Sternocleidomastoid (tissue), 1 donor: ENCODE measurements around the gene EIPR1.

GRCh38 chr2:10708-11019, 35.6 kb downstream of the FAM110C start:
- PRO-cap, result unidirectional peak, minus-strand start at chr2:10864

DNA sequence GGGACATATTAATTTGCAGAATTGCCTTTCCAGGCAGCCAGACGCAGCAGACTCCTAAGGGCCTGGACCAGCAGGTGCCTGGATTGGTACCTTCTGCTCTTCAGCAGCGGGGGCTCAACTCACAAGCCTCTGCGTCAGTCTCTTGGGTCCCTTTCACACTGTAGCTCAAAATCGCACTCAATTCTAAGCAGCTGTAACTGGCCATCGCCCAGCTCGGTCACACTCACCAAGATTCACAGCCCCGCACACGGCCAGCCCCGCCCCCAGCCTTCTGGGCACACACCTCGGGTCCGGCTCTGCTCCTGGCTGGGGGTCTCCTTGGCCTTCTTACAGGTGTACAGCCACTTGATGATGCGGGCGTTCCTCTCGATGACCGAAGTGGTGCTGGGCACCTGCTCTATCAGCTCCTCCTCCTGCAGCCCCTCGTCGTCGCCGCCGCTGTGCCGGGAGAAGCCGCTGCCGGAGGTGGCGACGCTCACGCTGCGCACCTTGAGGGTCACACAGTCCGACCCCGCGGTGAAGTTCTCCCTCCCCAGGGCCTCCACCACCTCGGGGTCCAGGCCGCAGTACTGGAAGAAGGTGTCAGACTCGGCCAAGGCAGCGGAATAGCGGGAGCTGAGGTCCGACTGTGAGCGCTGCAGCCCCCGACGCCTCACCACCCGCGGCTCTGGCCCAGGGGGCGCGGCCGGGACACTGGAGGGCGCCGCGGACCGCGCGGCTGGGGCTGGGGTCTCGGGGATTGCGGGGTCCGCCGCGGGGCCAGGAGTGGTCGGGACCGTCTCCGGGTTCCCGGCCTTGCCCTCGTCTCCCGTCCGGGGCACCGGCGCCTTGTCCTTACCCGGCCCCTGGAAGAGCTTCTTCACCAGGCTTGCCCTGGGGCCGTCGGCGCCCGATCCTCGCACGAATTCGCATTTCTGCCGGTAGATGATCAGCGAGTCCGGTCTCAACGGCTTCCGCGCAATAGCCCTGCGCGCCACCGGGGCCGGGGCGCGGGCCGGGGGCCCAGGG, 844 bp downstream of the FAM110C start:
- PRO-cap, result no peak

DNA sequence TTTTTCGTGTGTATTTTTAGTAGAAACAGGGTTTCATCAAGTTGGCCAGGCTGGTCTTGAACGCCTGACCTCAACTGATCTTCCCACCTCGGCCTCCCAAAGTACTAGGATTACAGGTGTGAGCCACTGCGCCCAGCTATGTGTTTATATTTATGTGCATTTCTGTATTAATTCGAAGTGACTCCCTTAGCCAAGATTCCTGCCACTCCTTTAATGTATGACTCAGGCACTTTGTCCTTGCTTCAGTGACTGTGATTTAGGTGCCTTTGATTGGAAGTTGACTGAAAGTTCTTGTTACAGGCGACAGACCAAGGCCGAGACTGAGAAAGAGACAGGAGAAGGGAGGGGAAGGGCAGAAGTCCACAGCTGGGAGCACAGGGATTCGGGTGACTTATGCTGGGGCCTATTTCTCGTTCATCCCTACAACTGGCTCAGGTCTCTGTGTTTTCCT, 42.7 kb downstream of the TMEM18 start:
- PRO-cap, result no peak

- PRO-cap, result no peak
Measured at GRCh38 chr2:694949-695611, 17.9 kb upstream of the TMEM18 start.

- PRO-cap, result no peak
Measured at GRCh38 chr2:1056790-1057321, 106.2 kb downstream of the SNTG2 start.

DNA sequence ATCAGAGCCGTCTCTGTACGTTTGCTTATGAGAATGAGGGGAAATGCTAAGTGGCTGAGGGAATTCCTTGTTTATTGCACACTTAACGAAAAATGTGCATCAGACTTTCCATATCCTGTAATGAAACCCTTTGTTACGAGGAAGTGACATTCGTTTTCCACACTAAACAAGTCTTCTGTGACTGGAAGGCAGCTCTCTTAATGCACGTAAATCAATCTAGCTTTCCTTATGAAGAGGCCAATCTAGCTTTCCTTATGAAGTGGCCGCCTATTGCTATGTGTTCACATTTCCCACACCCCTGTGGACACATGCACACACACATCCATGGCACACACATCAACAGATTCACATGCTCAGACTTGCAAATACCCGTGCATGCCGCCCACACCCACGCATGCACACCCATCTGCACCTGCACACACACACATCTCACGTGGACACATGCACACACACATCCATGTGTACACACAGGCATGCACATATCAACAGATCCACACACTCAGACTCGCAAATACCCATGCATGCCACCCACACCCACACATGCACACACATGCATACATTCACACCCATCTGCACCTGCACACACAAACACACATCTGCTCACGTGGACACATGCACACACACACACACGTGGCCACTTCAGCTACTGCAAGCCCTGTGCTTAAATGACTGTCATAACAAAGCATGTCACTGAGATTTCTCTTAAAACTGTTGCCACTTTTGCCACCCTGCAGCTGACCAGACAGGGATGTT, 186.4 kb downstream of the SNTG2 start:
- PRO-cap, result no peak

DNA sequence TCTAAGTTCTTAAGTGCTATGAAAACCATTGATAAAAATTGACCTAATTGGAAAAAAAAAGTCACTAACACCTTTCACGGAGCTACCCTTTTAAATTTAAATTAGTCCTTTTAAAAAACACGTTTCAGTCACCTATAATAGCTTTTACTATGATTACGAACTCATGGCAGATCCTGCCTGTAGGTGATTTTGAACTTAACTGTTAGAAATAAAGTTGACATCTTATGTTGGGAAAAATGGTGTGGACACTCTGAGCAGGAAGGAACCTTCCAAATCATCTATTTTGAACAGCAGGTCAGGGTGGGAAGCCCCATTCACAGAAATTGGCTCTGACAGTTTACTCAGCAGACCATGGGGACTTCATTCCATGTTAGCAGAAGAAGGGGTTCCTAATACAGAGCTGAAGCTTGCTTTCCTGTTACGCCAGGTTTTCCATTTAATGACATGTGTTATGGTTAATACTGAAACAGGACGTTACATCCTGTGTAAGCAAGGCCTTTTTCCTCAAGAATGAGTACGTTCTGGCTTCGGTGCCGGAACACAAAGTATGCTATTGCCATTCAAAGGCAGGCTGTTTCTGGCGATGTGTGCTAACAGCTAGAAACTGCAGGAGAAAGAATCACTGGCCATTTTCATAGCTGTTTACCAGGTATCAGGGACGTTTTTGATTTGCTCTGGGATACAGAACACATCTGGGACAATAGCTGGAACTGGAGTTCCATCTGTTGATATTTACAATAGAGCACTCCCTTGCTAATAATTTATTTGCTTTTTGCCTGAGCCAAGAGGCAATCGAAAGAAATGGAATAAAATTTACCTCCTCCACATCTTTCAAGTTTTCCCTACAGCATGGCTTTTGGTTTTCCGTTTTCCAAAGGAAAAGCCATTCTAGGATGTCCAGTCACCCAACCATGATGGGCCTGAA, 190.4 kb downstream of the SNTG2 start:
- PRO-cap, result no peak

DNA sequence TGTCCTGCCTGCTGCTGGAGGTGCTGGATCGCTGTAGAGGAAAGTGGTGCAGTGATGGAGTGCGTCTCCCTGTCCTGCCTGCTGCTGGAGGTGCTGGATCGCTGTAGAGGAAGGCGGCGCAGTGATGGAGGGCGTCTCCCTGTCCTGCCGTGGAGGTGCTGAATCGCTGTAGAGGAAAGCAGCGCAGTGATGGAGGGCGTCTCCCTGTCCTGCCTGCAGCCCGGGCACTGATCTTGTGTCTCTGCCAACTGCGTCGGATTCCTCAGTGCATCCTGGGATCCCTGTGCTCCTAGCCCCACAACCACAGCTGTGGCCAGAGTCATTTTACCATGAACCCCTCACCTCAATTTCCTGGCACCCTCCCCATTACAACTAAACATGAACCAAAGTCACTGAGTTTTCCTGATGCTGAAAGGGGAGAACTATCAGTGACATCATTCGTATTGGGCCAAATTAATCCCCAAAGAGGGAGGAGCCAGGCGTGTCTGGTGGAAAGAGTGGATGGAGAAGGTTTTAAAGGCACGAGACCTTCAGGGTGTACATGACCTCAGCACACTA, 190.0 kb upstream of the TPO start:
- PRO-cap, result no peak

DNA sequence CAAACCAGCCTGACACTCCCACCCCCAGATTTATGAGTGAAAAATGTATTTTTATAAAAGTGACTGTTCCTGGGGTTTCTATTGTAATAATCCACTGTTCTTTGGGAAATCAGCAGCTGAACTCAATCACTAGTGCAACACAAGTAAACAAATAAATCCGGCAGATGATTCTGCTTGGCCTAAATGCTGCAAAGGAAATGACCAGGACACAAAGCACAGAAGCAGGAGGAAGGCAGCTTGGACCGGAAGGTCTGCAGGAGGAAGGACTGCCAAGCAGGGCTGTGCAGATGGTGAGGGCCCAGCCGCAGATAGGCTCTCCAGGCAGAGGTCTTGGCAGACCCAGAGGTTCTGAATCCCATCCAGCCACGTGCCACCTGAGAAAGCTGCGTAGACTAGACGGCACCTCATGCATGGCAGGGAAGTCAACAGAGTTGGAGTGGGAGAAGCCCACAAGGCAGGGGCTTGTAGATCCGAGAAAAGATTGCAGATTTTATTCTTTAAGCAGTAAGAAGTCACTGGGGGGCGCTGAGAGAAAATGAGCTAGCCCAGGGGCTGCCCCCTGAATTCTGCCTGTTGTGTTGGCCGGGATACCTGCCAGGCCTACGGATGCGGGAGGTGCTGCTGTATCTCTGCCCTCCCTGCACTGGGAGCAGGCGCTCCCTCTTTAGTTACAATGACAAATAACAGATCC, 153.6 kb downstream of the PXDN start:
- PRO-cap, result no peak

DNA sequence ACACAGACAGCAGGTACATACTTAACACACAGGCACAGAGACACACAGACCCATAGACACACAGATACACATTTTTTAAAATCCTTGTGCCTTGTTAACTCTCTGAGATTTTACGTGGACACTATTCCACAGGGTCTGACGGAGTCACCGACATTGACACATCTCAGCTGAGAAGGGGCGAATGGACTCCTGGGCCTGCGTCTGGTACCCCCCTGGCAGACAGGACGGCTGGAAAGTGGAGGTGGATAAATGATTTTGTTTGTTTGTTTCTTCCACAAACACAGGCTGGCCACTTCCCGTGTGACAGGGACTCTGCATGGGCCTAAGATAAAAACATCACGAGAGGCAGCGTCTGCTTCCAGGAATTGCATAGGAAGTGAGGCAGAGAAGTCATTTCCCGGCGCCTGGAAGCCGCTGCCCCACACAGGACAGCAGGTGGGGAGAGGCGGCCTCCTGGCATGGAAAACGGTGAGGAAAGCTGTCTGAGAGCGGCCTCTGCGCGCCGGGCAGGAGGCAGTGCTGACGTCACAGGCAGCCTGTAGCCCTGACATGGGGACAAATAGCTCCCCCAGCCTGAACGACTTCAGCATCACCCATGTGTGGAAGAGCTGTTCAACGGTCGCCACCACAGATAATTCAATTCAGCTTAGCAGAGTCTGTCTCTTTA, 139.3 kb downstream of the PXDN start:
- PRO-cap, result no peak

- PRO-cap, result no peak
Measured at GRCh38 chr2:1657061-1657797, 87.1 kb downstream of the PXDN start.

- PRO-cap, result no peak
Measured at GRCh38 chr2:1658165-1658871, 86.0 kb downstream of the PXDN start.

DNA sequence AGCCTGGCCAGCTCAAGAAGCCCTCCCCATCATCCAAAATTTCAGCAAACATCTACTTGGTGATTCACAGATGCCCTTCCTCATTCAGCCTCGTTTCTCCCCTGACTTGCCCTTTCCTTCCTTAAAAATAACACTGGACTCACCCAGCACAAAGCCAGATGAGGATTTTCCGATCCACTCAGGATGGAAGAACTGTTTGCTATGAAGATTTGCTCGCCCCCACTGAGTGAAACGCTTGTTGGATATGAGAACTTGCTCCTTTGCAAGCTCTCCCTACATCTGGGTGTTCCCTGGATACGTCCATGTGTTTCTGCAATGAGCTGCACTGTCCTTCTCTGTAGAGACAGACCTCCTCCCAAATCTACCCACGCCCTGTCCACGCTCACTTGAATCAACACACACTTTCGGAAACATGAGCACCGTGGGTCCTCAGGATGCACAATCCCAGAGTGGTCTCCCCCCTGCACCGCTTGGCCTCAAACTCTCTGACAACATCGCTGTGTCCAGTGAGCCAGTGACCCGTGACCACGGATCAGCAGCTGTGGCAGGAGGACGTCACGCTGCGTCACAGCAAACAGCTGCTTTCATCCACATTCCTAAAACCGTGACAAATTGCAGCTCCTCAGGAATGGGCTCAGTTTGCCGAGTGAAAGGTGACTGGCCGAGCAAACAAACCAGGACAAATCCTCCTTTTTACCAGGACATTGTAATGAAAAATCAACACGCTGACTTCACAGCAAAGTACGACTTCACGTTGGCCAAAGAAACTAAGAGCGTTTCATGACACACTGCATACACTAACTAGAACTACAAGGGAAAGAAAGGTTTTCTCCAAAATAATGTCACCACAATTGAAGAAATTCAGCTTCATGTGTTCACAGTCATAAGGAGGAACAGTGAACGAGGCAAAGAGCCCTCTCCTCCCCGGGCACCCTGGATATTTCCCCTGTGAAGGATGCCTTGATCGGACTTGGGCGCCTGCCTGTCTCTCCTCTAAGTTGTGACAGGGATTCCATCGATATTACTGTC, 57.7 kb downstream of the PXDN start:
- PRO-cap, result no peak

GRCh38 chr2:1717059-1717780, 27.1 kb downstream of the PXDN start:
- PRO-cap, result unidirectional peak, minus-strand start at chr2:1717337

DNA sequence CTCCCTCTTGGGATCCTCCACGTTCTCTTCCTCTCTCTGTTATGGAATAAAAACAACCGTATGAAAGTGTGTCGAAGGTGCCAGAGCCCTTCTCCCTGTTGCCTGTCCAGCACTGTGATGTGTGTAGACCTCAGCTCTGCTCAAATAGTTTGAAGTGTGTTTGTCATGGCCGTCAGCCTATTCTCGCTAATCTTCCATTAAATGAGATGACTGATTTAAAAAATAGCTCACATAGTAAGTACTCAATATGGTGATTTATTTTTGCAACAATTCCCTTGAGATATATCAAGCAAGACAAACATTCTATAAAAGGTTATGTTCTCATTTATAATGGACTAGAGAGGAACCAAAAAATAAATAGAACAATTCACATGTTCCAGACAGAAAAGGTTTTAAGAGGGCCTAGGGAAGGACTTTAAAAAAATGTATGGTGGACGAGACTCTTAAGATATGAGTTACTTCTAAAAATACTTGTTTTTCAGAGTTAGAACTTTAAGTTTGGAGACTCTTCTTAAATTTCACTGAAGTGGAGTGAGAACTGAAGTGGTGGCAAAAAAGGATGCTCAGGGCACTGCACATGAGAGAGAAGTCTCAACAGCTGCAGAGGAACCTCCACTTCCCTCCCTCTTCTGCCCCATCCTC, 84.2 kb upstream of the PXDN start:
- PRO-cap, result no peak

- PRO-cap, result no peak
Measured at GRCh38 chr2:1990724-1991093, 246.4 kb upstream of the PXDN start.

GRCh38 chr2:2846335-2847342, 515.6 kb upstream of the MYT1L start:
- PRO-cap, result no peak

DNA sequence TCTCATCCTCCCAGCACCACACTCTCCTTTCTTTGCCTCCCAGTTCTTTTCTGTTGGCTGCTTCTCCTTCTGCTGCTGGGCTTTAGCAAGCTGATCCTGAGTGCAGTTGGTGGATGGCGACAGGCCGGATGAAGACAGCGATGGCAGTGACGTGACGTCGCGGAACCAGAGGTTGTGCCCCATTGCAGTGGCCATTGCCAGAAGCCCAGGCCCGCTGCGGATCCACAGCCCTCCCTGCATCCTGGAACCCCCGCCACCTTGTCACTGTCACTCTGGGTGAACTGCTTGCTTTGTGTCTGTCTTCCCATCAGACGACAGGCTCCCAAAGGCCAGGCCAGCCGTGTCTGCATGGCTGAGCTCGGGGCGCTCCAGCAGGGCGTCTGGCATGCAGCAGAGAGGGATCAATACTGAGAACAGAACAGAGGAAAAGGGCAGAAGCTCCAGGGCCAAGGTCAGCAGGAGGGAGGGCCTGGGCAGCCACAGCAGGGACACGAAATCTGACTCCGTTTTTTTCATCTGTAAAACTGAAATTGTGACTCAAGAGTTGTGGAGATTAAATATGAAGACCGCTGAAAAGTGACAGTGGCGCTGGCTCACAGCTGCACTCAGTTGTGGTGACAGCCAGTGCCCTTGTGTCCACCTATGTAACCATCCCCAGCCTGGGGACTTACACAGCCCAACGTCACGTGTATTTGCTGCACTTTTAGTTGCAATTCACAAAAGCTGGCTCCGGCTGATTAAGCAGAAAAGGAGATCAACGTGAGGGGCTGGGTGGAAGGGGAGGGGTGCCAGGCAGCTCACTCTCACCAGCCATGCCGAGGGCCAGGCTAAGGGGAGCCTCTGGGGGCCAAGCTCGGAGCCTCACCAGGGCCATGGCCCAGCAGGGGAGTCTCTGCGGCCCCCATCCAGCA, 74.9 kb downstream of the EIPR1 start:
- PRO-cap, result no peak

DNA sequence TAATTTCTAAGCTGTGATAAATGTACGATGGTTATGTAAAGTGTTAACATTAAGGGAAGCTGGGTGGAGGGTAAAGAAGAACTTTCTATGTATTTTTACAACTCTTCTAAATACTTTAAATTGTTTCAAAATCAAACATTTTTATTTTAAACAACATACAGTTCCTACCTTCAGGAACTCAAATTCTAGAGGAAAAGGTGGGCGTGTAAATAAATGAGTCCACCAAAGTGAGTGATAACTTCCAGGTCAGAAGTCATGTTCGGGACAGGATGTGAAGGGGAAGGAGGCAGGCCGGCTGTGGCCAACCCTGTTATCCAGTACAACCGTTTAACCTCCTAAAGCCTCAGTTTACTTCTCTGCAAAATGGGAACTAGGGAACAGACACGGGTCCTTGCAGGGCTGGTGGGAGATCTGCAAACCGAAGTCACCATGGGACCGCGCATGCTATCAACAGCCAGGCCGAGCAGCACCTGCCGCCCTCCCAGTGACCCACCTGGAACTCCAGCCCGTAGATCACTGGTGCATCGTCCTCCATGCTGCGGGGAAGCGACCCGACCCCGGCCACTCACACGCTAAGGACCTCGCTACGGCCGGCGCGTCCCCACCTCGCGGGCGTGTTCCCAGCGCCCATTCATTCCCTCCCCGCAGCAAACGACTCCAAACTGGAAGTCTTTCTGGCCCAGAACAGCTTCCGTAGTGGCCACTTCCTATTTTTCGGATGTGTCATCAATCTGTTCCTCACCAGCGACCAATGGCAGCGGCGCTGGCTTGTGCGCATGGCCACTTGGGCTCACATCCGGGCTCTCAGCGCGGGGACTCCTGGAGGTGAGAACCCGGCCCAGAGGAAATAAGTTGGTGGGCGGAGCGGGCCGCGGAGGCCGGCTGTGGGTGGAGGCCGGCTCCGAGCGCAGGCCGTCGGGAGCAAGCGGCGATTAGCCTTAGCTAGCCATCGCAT, at the start of gene EIPR1:
EIPR1 (minus strand) TSS at position 664 of the 955 bp plus-strand sequence.
- PRO-cap, result bidirectional peak, plus-strand start at position 850 of the sequence, minus-strand start at position 695 of the sequence

GRCh38 chr2:3378164-3378436, 482 bp upstream of the EIPR1 start:
- PRO-cap, result no peak